Mesenchymal stem cell of the bone marrow (primary cell): ENCODE data around the gene EPB41.

DNA sequence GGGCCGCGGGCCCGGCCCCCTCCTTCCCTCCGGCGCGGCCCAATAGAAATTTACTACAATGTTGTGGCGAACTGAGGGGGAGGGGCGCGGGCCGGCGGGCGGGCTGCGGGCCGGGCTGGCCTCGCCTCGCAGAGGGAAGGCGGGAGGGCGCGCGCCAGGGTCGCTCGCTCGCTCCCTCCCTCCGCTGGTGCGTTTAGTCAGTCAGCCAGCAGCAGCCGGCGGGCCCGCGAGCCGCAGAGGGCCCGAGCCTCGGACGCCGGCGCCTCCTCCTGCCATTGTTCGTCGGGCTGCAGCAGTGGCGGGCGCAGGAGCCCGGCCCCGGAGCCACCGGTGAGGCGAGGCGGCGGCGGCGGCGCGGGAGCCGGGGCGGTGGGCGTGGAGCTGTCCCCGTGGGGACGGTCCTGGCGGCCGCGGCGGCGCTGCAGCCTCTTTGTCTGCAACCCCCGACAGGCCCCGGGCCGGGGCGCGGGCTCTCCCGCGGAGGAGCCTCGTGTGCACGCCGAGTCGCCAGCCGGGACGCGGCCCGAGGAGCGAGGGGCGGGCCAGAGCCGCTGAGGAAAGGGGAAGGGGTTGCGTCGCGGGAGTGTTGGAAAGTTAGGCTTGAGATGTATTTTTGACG lies at the start of gene EPB41:
EPB41 (plus strand) TSS at position 131 of the 619 bp plus-strand sequence.
- CAGE, long polyA plus RNA: no peak

- CAGE, long polyA plus RNA: no peak
Measured at GRCh38 chr1:28982377-28982757, 68.0 kb downstream of the EPB41 start.

DNA sequence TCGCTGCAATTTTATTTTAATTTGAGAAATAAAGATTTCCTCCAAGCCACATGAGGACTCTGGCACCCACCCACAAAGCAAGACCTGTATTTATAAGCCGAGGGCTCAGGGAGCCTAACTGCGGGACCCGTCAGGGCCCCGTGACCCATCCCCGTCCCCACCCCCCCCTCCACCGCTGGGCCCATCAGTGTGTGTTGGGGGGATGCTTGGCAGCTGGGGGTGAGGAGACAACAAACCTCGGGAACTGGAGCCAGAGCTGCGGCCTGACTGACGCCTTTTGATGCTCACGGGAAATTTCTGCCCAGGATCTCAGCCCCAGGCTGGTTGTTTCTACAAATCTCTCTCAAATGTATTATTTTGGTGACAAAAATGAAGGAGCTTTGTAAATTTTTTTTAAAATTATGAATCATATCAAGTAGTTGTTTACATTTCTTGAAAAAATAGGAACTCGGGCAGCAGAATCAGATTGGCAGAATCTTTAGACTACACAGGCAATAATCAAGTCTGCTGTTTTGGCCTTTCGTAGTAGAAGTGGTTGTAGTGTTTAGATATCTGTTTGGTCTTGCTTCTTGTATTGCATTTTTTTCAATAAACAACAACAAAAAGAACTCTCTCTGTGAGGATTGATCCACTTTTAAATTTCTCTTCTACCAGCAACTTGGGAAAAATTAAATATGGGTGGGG lies 4.1 kb downstream of the TMEM200B start:
- CAGE, long polyA plus RNA: no peak

GRCh38 chr1:29120939-29121740 lies 2.6 kb downstream of the TMEM200B start:
- CAGE, long polyA plus RNA: no peak

- CAGE, long polyA plus RNA: no peak
Measured at GRCh38 chr1:29158995-29159670, 22.6 kb downstream of the SRSF4 start.

DNA sequence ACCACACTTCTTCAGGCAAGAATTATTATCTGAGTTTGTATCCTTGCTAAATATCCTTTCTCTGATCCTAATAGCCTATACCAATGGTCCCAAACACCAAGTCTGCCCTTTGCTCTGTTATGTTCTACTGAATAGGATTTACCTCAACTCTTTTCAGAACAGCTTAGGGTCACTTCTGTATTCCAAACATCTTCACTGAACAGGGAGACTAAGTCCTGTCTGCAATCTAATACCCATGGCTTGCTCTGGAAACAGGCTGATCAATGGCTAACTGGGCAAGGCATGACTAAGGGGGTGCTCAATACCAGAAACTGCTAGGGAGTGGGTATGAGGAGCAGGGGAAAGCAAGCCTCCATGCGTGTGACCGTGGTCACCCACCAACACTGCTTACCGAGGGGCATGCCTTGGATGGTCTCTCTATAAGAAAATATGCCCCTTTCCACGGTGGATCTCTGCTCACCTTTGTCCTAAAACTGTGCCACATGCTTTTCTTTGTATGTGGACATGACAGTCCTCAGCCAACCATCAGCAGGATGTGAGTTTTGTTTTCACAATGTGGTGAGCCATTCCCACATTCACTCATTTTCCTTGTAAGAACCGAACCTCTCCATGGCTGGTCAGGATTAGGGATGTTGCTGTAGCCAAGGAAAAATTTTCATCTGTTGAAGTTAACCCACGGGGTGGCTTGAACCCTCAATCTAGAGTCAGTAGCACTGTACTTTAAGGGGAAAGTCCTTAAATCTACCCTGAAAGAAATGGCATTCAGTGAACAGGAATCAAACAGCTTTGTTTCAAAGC lies 16.1 kb downstream of the SRSF4 start:
- CAGE, long polyA plus RNA: no peak

DNA sequence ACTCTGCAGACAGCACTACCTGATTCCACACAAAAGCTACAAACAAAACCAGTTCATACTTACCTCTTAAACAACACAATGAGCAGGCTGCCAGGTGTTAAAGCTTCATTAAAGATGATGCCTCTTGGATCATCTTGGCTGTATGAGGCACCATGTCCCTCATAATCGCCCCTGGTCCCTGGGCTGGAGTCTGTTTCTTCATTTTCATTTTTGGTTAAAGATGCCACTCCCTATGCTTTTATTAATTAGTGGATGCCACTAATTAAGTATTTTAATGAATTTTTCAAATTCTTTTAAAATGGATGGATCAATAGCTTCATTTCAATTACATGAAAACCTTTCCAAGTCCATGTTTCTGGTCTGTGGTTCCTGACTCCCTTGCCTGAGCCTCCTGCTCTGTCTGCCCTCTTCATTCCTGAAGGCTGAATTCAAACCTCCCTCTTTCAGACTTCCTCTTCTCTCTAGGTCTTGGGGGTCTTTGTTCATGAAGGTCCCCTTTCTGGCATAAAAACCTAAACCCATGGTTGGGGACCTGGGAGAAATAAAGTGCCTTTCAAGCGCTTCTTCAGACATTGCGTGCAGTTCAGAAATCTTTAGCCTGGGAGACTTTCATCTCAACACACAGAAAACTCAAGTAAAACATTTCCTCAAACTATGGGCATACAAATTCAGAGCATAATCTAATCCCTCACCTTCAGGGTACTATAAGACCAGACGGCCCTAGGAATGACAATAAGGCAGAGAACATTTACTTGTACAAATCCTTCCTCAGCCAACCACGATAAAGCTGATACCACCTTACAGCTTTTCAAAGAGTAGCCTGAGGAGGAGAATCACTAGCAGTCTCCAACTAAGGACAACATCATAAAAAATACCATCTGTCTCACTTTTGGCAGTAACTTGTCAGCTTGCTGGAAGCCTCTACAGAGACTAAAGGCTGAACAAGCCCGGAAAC lies 11.1 kb downstream of the SRSF4 start:
- CAGE, long polyA plus RNA: no peak

- CAGE, long polyA plus RNA: no peak
Measured at GRCh38 chr1:29240340-29240998, 4.1 kb downstream of the PTPRU start.

DNA sequence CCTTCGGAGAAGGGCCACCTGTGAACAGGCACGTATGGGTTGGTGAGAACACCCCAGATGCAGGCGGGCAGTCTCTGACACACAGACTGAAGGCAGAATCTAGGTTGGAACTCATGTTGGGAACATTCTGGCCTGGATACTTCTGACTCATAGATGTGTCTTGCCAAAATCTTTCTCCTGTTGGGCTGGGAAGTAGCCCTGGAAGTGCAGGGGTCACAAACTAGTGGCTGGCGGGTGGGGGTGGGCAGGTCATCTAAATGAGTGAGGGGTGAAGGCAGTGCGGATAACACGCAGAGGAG lies 180.8 kb downstream of the PTPRU start:
- CAGE, long polyA plus RNA: no peak

DNA sequence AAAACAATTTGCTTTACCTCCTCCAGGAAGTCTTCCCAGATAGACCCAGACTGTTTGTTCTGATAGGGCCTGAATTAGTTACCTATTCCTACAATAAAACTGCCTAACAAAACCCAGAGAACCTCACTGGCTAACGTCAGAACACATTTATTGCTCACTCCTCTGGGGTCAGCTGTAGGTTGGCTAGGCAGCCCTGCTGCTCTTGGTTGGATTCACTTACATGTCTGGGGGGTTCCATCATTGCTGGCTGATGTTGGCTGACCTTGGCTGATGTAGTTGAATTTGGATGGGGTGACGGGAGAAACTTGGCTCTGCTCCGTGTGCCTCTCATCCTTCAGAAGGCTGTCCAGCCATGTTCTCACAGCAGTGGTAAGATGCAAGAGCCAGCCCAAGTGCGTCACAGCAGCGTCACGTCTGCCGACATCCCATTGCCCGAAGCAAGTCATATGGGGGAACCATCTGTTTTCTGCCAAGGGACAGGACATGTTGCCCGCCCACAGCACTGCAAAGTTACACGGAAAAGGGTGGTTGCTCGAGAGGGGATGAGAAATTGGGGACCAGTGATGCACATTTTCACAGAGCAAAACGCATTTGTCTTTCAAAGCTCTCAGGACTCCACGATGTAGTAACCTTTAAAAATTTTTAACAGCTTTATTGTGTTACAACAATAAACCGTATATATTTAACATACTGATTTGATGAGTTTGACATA lies 613.5 kb downstream of the MATN1 start:
- CAGE, long polyA plus RNA: no peak

DNA sequence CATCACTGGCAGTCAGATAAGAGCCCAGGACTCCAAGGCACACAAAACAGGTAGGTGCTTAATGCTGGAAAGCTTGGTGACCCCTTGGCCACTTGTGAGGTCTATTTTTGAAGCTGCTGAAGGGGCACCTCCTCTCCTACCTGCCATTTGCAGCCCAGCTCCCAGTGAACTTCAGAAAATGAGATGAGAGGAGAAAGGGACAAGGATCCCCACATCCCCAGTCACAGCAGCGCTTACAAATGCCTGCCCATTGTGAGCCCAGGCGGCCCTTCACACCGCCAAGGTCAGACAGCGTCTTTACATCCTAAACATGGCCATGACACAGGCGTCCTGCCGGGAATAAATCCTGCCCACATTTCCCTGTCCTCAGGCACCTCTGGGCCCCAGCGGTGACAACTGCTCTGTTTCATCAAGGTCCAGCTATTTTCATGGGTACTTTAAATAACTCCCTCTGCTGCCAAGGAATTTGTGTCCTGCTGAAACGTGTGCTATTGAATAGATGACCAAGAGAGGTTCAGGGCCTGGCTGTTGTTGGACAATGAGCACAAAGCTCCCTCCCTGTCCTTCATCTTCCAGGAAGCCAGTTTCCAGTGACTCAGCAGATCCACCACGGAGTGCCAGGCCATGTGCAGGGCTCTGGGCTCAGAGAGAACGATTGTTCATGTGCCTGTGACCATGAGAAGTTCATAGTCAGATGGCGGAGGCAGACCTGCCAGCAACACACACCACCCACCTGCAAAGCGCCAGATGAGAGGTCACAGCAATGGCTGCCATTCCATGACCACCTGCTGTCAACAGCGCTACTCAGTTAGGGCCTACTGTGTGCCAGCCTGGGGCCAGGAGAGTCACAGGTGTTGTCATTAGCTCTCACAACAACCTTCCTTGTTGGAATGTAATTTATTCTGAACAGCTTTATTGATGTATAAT lies 195.8 kb downstream of the MATN1 start:
- CAGE, long polyA plus RNA: no peak

- CAGE, long polyA plus RNA: no peak
Measured at GRCh38 chr1:30740730-30741408, 16.7 kb downstream of the LAPTM5 start.

DNA sequence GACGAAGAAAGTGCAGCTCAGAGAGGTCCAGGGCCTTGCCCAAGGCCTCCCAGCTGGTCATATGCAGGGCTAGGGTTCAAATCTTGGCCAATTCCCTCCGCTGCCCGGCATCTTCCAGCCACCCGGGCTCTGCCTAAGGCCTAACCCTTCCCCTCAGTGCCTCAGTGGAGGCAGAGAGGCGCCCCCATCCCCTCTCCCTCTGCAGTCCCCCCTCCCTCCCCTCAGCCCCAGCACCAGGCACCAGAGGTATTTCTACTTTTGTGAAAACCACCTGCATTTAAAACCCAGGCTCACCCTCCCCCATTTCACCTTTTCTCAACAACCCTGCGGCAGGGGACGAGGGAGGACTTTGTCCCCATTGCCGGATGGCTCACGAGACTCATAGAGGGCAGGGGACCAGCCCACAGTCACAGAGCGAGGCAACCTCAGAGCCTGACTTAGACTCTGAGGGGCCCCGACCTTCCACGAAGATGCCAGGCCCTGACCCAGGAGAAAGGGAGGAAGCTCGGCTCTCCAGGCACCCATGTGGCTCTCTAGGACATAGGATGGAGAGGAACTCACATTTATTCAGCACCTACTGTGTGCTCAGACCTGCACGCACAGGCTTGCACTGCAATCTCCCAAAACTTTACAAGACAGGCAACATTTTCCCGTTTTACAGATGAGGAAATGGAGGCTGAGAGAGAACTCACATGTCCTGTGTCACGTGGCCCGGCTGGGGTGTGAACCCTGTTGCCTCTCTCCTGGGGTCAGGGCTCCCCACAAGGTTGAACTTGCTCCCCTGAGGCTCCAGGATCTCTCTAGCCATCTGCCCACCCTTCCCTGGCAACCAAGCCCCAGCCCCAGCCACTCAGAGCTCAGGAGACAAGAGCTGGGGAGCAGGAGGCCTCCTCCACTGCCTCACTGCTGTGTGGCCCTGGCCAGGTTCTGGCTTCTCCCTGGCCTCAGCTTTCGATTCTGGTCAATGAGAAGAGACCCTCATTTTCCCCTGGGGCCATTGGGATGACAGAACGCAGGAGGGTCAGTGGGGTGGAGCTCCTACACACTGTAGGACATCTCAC lies 12.0 kb downstream of the LAPTM5 start:
- CAGE, long polyA plus RNA: no peak

- CAGE, long polyA plus RNA: no peak
Measured at GRCh38 chr1:30747339-30747737, 10.2 kb downstream of the LAPTM5 start.

DNA sequence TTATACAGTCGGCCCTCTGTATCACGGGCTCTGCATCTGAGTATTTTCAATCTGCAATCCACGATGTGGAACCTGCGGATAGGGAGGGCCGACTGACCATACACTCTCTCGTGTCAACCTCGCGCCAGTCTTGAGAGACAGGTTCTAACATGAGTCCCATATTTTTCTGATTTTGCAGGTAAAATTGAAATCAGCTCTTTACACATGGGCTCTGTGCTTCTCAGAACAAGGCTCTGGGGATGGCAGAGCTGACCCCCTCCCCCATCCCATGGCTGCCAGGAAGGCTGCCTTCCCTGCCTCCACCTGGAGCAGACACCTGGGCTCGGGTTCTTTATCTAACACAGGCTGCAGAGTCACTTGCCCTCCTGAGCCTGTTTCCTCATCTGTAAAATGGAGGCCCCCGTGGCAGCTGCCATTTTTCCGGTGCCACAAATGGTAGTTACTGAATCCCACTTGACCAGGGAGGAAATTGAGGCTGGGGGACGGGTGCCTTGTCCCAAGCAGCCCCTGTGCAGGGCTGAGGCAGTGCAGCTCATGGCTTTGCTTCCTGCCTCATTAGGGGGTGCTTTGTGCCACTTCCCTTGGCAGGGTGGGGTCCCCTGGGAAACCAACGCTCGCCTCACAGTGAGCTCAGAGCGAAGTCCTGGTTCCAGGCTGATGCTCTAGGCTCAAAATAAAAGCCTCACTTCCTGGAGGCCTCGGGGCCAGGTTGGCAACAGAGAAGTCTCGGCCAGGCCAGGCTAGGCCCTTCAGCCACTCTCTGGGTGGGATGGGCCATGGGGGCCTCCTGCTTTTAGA lies 7.0 kb downstream of the LAPTM5 start:
- CAGE, long polyA plus RNA: no peak

- CAGE, long polyA plus RNA: no peak
Measured at GRCh38 chr1:30758288-30758650, 695 bp upstream of the LAPTM5 start.

DNA sequence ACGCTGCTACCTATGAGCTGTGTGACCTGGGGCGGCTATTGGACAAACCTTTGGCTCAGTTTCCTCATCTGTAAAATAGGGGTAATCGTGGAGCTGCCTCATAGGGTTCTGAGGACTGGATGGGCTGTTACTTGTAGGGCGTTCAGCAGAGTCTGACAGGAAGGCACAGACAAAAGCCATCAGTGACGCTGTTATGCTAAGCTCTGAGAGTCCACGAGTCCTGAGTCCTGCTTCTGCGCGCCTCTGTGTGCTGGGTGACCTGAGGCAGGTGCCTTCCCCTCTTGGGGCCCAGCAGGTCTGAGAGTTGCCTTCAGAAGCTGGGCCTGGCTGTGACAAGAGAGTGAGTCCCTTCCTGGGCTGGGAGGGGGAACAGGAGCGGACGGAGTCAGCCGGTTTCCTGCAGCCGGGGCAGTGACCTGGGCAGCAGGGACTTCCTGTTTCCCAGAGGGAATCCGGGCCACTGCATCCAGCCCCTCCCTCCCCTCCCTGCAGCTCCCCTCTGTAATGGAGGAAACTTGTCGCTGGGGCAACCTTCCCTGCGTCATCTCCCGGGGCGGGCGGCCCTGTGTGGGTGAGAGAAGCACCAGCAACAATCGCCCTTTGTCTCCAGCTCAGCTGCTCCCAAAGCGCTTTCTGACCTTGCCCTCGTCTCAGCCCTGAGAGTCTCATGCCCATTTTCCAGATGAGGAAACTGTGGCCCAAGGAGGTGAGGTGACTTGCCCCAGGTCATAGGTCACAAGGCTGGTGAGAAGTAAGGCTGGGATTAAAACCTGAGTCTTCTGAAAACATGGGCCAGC lies 61.2 kb downstream of the SDC3 start:
- CAGE, long polyA plus RNA: no peak

GRCh38 chr1:30854111-30854481 lies 54.5 kb downstream of the SDC3 start:
- CAGE, long polyA plus RNA: no peak

- CAGE, long polyA plus RNA: no peak
Measured at GRCh38 chr1:30881285-30881741, 27.2 kb downstream of the SDC3 start.

DNA sequence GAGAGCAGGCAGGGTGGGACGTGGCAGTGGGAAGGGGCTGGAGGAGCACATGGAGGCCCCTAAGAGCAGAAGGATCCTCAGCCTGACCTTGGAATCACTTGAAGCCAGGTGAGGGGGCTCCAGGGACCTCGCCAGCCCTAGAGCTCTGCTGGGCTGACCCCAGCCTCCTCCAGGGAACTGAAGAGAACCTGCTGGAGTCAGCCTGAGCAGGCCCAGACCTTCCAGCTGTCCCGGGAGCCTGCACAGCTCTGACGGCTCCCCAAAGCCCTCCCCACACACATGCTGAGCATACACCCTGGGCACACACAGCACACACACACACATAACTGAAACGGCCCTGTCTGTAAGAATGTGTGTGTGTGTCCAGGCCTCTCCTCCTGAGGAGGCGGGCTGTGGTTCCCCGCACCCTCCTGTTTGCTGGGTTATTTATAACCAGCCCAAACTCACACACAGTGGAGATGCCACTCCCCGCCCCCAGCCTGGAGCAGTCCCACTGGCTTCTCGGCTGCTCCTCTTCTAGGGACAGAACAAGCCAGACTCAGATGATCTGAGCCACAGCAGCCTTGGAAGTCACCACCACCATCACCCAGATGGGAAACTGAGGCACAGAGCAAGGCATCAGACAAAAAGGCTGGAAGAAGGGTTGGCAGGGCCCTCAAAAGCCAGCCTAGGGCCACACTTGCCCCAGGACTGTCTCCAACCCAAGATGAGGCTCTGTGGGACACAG lies 20.1 kb downstream of the SDC3 start:
- CAGE, long polyA plus RNA: no peak